Rectum (tissue), 1 donor: ENCODE measurements around a stretch of chr3.

GRCh38 chr3:132723327-132723604 is 1.1 kb upstream of the NPHP3 start:
- PRO-cap, result no peak

DNA sequence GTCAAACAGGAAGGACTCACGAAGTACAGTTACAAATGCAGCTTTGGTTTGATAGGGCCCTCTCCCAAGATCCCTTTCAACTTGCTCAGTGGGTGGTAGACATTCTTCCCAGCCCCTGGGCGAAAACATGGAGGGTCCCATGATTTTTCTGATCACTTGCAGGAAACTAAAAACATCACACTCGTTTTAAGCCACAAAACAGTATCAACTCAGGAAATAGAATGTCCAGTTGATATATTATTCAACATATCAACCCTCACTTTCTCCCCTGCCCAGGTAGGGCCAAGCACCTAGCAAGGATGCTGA is 25.5 kb downstream of the BFSP2 start:
- PRO-cap, result no peak

DNA sequence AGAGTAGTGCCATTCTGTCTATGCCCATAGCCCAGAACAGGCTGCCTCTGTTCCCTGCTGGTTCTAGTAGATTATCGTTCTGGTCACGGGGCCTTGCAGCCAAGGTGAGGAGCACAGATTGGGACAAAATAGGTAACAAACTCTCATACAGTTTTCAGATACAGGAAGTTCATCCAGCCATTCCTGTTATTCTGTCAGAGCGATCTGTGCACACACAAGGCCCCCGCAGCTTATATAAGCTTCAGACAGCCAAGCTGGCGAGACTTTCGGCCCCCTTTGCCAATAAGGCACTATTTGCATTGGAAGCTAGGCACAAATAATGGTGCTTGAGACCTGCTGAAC is 69.2 kb downstream of the BFSP2 start:
- PRO-cap, result no peak

- PRO-cap, result no peak
Observed at GRCh38 chr3:133476681-133477451, 77.0 kb downstream of the BFSP2 start.

- PRO-cap, result no peak
Observed at GRCh38 chr3:133572275-133572950, 1.1 kb upstream of the CDV3 start.

GRCh38 chr3:133582420-133583040 is 9.0 kb downstream of the CDV3 start:
- PRO-cap, result no peak

DNA sequence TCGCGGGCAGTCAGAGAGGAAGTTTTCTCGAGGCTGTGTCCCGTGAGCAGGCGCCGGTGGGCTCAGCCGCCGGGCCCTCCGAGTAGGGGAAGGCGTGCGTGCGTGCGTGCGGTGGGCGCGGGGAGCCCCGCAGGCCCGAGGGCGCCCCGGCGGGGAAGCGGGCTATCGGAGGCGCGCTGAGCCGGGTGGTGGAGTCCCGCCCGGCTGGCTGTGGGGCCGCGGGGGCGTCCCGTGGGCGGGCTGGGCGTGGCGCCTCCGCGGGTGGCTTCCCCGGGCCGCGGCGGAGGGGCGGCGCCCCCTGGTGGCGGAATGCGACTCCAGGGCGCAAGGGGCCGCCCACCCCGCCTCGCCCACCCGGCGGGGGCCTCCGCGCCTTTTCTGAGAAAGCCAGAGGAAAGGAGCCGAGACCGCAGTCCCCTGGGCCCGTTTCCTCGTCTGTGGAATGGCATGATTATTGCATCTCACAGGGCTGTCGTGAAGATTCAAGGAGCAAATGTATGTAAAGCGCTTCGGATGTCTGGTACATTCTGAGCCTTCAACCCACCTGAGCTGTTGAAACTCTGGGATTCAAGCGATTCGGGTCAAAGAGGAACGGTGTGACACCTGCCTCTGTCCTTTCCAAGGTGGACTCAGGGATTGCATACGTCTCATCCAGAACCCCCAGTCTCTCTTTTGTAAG is 31.9 kb upstream of the RAB6B start:
- PRO-cap, result no peak

- PRO-cap, result no peak
Observed at GRCh38 chr3:133949329-133949835, 53.7 kb upstream of the RAB6B start.

GRCh38 chr3:134038565-134039610 is 9.2 kb upstream of the SLCO2A1 start:
- PRO-cap, result bidirectional peak, plus-strand start at chr3:134038874, minus-strand start at chr3:134038799; bidirectional peak, plus-strand start at chr3:134039360, minus-strand start at chr3:134039127

GRCh38 chr3:134365469-134366058 is 8.7 kb downstream of the AMOTL2 start:
- PRO-cap, result no peak

GRCh38 chr3:134372471-134373473 is 1.5 kb downstream of the AMOTL2 start:
- PRO-cap, result bidirectional peak, plus-strand start at chr3:134373006, minus-strand start at chr3:134372876; unidirectional peak, plus-strand start at chr3:134373286; unidirectional peak, plus-strand start at chr3:134373371

GRCh38 chr3:134374833-134375605 is 772 bp upstream of the AMOTL2 start:
- PRO-cap, result bidirectional peak, plus-strand start at chr3:134375342, minus-strand start at chr3:134375232

DNA sequence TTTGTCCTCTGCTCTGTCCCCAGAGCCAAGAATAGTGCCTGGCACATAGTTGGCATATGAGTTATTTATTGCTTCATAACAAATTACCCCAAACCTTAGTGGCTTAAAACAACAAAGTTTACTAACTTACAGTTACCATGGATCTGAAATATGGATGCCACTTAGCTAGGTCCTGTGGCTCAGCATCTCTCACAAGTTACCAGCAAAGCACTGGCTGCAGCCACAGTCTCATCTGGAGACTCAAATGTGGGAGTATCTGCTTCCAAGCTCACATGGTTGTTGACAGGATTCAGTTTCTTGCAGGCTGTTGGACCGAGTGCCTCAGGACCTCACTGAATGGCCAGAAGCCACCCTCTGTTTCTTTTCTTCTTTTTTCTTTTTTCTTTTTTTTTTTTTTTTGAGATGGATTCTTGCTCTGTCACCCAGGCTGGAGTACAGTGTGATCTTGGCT is 20.0 kb upstream of the AMOTL2 start:
- PRO-cap, result no peak

- PRO-cap, result no peak
Observed at GRCh38 chr3:134407234-134407897, 33.1 kb upstream of the AMOTL2 start.

DNA sequence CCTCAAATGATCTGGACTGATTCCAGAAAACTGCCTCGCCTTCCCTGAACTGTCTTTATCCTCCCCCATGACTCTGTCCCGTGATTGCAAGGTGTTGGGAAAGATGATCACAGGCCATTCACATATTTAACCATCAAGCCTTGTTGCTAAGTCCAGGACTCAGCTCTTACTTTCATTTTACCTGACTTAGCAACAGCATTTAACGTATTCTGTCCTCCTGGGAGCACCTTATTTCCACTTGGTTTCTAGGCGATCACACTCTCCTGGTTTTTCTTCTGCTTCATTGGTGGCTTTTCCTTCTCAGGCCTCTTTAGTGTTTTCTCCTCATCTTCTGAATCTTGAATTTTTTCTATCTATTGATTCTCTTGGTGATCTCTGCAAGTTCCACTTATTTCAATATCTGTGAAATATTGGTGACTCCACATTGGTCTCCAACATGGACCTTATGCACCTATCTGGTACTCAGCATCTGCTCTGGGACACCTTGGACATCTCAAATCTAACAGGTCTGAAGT is 355.4 kb downstream of the EPHB1 start:
- PRO-cap, result no peak

DNA sequence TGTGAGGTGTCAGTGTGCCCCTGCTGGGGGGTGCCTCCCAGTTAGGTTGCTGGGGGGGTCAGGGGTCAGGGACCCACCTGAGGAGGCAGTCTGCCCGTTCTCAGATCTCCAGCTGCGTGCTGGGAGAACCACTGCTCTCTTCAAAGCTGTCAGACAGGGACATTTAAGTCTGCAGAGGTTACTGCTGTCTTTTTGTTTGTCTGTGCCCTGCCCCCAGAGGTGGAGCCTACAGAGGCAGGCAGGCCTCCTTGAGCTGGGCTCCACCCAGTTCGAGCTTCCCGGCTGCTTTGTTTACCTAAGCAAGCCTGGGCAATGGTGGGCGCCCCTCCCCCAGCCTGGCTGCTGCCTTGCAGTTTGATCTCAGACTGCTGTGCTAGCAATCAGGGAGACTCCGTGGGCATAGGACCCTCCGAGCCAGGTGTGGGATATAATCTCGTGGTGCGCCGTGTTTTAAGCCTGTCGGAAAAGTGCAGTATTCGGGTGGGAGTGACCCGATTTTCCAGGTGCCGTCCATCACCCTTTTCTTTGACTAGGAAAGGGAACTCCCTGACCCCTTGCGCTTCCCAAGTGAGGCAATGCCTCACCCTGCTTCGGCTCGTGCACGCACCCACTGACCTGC is 462.5 kb downstream of the EPHB1 start:
- PRO-cap, result no peak

- PRO-cap, result no peak
Observed at GRCh38 chr3:136151072-136151597, 45.0 kb downstream of the MSL2 start.

- PRO-cap, result no peak
Observed at GRCh38 chr3:136151598-136152390, 44.3 kb downstream of the MSL2 start.

DNA sequence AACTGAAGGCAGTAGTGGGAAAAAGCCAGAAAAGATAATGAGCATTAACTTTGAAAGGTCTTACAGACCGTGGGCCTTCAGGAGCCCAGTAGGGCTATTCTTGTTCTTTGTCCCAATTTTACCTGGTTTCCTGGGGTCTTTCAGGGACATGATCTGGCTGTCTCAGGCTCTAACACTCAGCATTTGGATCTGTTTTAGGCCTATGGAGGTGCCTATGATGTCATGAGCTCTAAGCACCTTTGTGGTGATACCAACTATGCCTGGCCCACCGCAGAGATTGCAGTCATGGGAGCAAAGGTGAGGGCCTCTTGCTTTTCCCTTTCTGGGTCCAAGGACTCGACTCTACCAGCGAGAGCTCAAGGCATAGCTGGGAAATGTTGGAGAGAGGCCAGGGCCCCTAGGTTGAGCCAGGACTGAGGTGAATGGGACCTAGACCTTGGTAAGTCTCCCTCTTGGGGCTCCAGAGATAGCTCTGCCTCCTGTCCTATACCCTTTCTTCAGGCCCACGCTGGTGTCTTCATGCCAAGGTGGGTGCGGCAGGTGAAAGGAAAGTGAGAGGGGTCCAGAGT is 77.4 kb downstream of the PCCB start:
- PRO-cap, result no peak

DNA sequence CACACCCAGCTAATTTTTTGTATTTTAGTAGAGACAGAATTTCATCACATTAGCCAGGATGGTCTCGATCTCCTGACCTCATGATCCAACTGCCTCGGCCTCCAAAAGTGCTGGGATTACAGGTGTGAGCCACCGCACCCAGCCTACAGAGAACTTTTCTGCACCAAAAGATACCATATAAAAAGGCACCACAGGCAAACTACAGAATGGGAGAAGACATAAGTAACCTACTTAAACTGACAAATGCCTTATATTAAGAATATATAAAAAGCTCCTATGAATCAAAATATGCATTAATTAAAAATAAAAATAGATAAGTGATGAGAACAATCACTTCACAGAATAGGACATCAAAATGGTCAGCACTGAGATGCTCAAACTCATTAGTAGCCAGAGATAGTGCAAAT is 40.0 kb downstream of the STAG1 start:
- PRO-cap, result no peak